Umbilical cord (tissue), 2 donors: ENCODE measurements around the genes SCNN1A and CD27.

DNA sequence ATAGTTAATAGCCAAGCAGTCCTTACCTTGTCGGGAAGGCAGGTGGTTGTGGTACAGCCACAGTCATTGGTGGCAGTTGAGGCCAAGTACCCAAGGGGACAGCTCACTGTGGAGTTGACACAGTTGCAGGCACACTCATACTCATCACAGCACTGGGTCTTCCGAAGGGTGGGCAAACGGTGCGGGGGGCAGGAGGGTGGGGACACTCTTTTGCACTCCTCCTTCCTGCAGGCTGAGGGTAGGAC lies 36.6 kb upstream of the ANO2 start:
- RAMPAGE, long total RNA = no peak

DNA sequence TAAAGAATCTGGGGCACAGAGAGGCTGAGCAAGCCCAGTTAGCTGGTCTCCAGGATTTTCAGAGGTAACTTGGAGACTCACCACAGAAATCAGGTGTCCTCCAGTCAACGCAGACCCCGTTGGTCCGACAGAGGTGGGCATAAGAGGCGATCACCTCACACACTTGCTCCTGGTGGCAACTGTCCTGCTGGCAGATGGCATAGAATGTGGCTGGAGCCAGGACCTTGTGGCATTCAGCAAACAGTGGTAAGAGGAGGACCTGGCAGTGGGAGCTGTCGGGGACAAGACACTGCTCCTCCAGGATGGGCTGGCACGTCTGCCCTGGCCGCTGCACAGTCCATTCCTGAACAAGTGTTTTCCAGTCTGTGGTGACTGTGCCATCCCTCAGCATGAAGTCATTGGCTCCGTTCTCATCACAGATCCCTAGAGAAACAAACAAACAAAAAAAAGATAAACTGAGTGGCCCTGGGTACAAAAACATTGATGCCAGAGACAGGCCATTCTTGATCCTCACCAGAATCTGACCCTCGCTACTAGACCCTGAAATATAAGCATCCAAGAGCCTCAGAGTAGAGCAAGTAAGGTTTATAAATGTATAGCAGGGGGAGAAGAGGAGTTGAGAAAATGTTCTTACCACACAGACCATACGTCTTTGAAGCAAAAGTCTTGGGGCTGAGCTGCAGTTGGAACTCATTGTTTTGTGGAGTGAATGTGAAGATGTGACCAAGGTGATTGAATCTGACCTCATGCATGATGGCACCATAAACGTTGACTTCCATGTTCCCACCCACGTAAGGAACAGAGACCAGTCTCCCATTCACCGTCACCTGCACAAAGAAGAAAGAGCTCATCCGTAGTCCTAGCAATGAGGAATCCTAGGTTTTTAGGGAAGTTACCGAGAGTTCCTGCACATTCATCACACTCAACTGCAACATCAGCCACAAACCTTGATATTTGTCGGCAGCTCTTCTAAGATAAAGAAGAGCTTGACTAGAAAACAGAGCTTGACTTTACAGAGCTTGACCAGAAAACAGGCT lies 49.0 kb upstream of the ANO2 start:
- RAMPAGE, long total RNA = no peak

- RAMPAGE, long total RNA = no peak
Measured at GRCh38 chr12:5995959-5996469, 51.0 kb upstream of the ANO2 start.

DNA sequence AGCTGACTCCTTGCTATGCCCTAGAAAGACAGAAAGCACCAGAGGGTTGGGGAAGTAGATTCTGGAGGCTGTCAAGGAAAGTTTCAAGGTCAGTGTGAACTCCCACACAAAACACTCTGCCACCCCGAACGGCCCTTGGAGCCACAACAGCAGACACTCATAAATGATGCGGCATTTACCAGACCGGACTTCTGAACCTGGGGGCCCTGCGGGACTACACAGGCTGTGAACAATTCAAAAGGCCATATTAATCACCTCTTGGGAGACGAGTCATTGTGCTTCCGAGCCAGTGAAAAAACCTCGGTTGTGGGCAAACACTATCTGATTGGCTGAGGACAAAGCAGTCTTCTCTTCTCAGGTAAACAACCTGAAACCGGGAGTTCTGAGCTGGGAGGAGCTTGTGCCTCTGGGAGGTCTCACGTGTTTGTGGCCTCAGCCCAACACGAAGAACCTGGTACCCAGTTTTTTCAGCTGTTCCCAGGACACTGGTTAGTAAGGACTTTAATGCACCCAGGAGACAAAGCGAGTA lies 35.5 kb downstream of the VWF start:
- RAMPAGE, long total RNA = no peak

DNA sequence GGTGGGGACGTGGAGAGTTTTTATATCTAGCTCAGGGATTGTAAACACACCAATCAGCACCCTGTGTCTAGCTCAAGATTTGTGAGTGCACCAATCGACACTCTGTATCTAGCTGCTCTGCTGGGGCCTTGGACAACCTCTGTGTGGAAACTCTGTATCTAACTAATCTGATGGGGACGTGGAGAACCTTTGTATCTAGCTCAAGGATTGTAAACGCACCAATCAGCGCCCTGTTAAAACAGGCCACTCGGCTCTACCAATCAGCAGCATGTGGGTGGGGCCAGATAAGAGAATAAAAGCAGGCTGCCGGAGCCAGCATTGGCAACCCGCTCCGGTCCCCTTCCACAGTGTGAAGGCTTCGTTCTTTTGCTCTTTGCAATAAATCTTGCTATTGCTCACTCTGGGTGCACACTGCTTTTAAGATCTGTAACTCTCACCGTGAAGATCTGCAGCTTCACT lies 18.2 kb upstream of the VWF start:
- RAMPAGE, long total RNA = no peak

- RAMPAGE, long total RNA = no peak
Measured at GRCh38 chr12:6154876-6155439, 30.5 kb upstream of the VWF start.

DNA sequence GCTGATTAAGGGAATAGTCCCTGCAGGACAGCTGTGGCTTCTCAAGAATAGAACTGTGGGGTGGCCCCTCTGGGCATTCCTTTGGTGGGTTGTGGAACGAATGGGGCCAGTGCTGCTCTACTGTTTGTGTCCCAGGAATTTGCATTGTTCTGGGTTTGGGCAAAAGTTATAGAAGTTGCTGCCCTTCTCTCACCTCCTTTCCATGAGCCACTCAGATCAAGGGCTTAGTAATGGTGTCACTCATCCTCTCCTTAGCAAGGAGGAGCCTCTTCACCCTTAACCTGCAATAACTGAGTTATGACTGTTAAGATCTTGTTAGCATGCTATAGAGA lies 31.3 kb downstream of the CD9 start:
- RAMPAGE, long total RNA = no peak

DNA sequence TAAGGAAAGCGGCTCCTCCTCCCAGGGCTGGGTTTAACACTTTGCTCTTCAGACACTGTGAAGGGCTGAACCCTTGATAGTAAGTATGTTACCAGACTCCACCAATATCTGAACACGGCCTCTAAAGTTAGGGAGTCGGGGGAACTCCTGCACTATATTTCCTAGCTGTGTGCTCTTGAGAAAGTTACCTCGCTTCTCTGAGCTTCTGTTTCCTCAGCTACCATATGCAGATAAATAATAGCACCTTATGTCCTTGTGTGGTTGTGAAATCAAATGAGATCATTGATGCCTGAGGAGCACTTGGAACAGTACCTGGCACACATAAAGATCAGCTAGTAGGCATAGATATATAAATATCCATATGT lies 33.3 kb upstream of the PLEKHG6 start:
- RAMPAGE, long total RNA = no peak

- RAMPAGE, long total RNA = no peak
Measured at GRCh38 chr12:6294038-6294484, 16.4 kb upstream of the PLEKHG6 start.

DNA sequence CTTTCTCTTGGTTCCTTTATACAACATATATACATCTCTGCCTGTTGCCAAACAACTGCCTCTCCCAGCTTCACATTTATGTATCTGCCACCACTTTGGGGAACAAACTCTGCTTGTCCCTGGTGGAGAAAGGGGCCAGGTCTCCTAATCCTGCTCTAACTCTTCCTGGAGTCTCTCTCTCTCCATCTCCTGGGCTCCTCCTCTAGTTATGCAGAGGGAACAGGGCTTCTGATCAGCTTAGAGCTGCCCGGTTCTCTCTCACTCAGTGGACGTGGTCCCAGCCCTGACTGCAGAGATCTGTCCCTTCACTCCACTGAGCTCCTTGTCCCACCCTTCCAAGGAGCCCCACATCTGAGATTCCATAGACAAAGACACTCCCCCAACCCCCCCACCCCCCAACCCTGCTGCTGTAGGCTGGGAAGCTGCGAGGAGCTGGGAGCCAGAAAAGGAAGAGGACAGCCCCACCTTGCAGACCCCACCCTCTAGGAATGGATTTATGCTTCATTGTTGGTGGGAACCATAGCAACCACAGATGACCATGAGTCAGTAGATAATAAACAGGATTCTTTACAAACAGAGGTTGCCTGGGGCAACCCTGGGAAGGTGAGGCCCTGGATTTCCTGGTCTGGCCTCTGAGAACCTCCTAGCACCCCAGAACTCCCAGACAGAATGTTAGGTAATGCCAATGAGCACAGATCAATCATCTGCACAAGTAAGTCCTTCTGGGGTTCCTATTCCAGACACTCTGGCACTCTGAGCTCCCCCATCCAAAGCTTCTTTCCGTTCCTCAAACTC lies 15.5 kb upstream of the PLEKHG6 start:
- RAMPAGE, long total RNA = no peak

DNA sequence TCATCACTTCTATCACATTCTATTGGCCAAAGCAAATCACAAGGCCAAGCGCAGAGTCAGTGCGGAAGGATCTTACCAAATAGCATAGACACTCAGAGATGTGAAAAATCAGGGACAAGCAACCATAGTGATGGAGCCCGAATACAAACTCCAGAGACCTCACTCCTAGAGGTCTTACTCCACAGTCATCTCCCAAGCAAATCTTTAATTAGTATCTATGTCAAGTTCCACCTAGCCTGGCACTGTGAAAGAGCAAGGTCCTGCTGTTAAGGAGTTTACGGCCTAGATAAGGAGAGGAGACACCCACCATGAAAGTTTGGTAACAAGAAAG lies 7.5 kb upstream of the PLEKHG6 start:
- RAMPAGE, long total RNA = no peak

GRCh38 chr12:6327246-6328532 lies 14.2 kb downstream of the TNFRSF1A start:
- RAMPAGE, long total RNA = no peak

DNA sequence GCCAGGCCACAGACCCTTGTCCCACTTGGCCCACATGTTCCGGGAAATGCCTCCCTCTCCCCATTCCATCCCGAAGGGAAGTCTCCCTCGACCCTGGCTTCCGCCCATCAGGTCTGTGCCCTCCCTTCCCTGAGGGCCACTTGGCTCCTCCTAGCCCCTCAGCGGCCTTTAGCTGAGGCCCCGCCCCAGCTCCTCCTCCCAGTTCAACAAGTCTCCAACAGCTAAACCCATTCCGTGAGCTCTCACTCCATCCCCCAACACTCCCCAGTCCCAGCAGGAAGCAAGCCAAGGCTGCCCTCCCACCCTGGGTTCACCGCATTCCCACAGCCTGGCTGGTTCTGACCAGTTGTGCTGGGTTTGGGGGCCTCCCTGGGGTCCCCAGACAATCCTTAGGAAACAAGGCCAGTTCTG lies 5.3 kb downstream of the TNFRSF1A start:
- RAMPAGE, long total RNA = no peak

- RAMPAGE, long total RNA = no peak
Measured at GRCh38 chr12:6374820-6375933, at the start of gene SCNN1A. Gene SCNN1A (minus strand): TSS chr12:6375563.

DNA sequence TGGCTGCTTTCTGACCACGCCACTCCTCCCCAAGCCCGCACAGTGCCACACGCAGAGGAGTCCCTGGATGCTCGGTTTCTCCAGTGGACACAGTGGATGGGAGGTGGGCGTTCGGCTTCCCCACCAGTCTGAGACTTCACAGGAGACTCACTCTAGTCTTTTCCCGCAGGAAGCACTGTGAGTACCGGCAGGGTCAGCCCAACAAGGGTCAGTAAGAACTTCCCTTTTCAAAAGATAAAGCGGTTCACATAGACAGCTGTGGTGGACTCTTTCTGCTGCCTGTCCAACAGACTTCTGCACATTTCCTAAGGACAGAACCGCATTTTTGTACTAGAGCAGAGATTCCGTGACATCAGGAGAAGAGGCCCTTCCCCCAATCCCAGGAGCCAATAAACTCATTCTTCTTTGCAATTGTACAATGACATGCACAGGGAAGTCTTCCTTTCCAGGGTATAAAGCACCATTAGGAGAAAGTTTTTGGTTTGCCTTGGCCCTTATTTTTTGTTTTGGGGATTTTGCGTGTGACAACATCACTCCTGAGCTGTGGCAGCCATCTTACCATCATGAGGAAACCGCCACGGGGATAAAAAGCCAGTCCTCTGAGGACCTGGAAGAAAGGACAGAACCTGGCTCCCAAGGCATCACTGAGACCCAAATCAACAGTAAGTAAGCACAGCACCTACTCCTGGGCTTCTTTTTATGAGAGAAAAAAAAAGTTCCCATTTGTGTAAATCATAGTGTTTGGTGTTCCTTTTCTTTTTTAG lies 10.6 kb downstream of the LTBR start:
- RAMPAGE, long total RNA = no peak

- RAMPAGE, long total RNA = no peak
Measured at GRCh38 chr12:6444377-6445598, at the start of gene CD27. Gene CD27 (plus strand): TSS chr12:6444955.

DNA sequence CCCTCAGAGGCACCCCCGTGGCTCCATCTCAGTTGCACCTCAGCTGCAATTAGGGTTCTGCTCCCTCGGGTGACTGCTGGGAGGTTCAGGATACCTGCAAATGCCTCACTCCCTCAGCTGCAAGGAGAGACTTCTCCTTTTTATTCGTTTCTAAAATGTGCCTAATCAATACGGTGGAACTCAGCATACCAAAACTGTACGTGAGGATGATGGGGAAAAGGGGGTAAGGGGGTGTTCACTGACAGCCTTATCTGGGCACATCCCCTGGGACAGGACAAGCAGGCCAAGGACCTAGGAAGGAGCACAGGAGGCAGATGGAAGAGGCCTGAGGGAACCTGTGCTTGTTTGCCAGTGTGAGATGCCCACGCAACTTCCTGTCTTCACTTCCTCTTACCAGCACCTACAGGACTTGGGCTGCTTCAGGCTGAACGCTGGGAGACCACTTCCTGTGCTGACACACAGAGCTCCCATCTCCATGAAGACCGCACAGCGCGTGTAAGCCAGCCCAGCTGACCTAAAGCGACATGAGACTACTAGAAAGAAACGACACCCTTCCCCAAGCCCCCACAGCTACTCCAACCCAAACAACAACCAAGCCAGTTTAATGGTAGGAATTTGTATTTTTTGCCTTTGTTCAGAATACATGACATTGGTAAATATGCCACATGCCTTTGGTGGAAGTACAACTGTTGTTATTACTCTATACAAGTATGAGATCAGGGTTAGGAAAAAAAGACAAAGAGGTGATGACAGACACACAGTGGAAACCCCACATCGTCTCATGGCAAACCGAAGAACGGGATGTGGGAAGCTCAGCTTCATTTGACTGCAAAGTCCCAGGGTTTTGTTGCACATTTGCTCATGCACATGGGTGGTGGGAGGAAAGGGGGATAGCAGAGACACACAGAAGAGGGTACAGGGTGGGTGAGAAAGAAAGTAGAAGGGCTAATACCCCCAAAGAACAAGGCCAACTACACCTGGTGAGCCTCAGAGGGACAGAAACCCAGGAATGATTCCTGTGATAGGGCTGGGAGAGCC lies 8.5 kb downstream of the VAMP1 start:
- RAMPAGE, long total RNA = no peak

GRCh38 chr12:6507301-6508362 lies 13.7 kb downstream of the NCAPD2 start:
- RAMPAGE, long total RNA = no peak

DNA sequence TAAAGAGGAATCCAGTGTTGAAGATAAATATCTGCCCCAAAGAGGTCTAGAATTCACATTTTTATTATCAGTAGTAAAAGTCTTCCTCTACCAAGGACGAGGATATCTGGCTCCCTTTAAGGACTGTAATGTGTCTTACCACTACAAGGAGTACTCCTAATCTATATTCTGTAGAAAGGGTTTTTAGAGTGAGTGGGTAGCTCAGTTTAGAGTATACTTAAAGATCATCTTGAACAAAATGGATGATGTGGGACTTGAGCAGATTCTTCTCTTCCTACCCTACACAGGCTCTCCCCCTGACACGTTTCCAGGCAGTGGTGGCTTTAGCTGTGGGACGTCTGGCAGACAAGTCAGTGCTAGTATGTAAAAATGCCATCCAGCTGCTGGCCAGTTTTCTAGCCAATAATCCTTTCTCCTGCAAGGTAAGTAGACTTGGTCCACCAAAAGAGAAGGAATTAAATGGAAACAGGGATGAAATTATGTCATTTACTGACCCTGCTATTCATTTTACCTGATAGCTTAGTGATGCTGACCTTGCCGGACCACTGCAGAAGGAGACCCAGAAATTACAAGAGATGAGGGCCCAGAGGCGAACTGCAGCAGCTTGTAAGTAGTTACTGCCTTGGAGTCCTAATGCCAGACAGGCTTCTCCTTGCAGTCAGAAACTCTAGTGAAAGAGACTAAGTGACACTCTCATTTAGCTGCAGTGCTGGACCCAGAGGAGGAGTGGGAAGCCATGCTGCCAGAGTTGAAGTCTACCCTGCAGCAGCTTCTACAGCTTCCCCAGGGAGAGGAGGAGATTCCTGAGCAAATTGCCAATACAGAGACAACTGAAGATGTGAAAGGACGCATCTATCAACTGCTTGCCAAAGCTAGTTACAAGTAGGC lies 17.0 kb upstream of the GAPDH start:
- RAMPAGE, long total RNA = no peak

- RAMPAGE, long total RNA = no peak
Measured at GRCh38 chr12:6539692-6540534, 5.6 kb downstream of the GAPDH start.